ENCODE results near the gene CHST6.

DNA sequence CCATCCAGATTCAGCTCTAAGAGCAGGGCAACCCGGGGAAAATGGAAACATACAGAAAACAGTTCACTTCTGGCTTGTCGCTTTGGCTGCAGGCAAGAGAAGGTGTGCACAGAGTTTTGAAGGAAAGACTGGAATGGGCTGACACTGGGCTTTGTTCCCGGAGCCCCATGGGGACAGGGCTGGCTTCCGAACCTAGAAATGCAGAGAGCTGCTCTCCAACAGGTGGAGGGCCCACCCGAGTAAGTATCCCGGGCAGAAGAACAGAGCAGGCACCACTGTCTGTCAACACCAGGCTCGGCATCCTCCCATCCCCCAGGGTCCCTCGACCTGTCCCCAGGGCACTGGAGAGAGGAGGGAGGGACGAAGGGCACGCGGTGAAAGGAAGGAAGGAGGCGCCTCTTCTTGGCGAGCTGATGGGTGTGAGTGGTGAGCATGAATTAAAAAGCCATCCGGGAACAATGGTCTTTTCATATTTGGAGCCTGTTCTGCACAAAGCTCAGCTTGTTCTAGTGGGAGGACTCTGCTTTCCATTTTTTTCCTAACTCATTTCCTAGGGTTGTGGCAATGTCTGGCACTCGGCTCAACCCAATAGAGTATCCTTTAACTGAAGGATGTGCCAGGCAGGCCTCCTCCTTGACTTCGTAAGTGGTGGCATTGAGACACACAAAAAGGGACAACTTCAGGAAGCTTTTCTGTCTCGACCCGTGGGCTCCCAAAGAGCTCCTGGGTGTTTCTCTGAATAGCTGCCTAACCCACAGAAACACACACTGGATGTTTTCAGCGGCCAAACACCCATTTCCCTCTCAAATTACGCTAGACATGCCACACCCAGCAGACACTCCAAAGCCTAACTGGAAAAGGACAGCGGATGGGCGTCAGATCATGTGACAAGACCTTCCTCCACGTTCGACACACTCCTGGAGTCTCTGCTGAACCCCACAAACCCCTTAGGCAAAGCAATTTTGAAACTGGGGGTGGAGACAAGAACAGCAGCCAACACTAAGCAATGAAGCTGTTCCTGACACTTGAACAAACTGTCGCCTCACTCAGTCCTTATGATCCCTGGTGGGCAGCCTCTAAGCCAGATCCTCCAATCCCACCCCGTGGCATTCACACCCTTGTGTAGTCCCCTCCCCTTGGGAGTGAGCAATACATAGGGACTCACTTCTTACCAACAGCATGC lies 47.6 kb downstream of the ZFHX3 start:
- RRBS: 48% methylated on average over 4 of the region's 26 CpGs

GRCh38 chr16:73027577-73028011 lies 20.3 kb downstream of the ZFHX3 start:
- RRBS: 85% methylated on average over 4 of the region's 7 CpGs

GRCh38 chr16:73082568-73082970 lies 34.6 kb upstream of the ZFHX3 start:
- RRBS: no CpG with 5 or more reads among the region's 4 CpGs

GRCh38 chr16:73171939-73172973 lies 124.3 kb upstream of the ZFHX3 start:
- RRBS: 98% methylated on average over 4 of the region's 33 CpGs

- RRBS: no CpG with 5 or more reads among the region's 14 CpGs
Measured at GRCh38 chr16:74398405-74398955, 22.4 kb downstream of the NPIPB15 start.

DNA sequence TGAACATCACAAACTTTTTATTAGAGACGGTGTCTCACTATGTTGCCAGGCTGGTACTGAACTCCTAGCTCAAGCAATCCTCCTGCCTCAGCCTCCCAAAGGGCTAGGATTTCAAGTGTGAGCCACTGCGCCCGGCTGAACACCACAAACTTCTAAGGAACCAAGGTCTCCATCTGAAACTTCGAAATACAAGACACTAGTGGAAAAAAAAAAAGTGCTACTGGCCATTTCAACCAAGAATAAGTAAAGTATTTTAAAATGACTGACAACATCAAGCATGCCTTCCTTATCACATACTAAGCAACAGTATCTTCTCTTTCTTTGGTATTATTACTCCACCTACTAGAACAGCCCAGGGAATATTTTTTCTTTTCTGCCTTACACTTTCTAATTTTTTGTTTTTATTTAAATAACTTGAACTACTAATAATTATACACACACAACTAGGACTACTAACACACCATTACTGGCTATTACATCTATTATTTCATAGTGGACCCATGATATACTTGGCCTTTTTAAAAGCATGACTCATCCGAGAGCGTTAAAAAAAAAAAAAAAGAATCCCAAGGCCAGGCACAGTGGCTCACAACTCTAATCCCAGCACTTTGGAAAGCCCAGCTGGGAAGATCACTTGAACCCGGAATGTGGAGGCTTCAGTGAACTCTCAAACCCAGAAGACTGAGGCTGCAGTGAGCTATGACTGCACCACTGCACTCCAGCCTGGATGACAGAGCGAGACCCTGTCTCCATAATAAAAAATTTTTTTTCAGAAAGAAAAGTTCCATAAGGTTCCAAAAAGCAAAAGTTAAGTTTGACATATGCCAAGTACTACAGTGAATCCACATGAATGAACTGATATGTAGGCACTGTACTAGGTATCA lies 3.2 kb downstream of the GLG1 start:
- RRBS: no CpG with 5 or more reads among the region's 8 CpGs

GRCh38 chr16:74607335-74607830 lies 469 bp upstream of the GLG1 start:
- RRBS: 3% methylated on average over 2 of the region's 10 CpGs

DNA sequence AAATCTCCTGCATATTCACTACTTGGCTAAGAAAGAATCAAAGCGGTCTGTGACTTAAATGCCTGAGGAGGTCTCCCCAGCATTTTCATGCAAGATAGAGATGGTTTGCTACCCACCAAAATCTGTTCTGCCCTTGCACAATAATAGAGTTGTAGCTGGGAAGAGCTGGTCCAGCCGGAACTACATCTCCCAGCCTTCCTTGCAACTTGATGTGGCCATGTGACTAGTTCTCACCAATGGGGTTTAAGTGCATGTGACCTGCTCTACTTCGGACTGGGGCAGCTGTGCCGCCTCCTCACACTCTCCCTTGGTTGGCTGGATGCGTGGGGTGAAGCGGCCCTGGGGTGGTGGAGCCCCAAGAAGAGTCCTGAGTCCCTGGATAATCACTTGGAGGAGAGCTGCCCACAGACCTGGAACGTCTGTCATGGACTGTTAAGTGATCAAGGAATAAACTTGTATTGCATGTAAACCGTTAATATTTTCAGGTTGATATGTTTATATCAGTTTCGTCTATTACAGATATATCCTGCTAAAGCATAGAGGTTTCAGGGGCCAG lies 4.8 kb downstream of the MLKL start:
- RRBS: no CpG with 5 or more reads among the region's 9 CpGs

DNA sequence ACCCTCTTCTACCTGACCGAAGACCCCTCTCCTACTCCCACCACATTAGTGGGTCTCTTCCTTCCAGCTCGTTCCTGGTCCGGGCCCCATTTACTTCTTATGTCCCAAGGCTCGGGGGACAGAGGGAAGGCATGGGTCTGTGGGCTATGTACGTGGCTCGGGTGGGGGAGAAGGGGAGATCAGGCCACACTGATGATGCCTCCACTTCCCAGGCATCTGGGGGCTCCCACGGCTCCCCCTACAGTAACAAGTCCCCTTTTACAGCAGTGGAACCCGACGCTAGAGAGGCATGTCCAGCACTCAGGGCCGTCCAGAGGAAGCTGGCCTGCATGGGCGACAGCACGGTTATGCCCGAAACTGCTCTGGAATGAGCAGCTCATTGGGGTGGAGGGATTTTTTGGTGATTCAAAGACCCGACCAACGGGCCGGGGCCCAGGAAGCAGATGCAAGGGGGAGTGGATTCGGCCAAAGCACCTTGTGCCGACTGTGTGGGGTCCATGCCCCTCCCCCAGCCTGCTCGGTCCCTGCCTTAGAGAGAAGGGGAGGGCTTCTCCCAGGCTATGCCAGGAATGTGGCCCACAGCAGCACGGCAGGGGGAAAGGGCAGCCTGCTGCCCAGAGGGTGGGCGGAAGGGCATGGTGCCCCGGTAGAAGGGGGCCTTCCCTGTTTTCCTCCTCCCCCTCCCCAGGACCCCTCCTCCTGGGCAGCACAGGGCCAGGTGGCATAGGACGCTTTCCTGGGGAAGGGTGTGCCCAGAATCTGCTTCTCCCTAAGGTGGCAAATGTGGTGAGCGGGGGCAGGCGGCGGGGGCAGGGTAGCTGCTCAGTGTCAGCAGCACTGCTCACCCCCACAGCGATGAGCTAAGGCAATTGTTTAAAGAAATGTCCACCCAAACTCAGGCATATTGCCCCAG lies 33.6 kb upstream of the MLKL start:
- RRBS: no CpG with 5 or more reads among the region's 27 CpGs

DNA sequence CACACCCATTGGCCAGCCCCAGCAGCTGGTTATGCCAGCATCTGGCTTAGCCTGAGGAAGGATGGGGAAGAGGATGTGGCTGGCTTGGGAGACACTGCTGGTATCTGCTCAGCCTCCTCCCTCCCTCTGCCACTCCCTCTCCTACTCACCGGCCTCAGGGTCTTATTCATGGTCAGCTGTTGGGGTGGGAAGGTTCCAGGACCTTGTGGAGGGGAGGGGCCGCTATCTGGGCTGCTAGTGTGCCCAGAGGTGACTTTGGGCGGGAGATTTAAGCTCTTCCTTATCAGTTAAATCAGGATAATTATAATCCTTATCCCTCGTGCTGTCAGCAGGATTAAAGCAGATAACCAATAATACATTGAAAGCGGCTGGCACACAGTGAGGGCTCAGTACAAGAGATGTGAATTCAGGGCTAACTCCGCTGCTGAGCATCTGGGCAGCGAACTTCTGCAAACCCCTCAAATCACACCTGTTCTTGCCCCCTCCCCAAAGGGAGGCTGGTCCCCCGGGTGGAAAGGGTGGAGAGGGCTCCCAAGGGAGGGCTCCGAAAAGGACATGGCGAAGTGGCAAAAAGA lies 36.1 kb upstream of the MLKL start:
- RRBS: no CpG with 5 or more reads among the region's 10 CpGs

DNA sequence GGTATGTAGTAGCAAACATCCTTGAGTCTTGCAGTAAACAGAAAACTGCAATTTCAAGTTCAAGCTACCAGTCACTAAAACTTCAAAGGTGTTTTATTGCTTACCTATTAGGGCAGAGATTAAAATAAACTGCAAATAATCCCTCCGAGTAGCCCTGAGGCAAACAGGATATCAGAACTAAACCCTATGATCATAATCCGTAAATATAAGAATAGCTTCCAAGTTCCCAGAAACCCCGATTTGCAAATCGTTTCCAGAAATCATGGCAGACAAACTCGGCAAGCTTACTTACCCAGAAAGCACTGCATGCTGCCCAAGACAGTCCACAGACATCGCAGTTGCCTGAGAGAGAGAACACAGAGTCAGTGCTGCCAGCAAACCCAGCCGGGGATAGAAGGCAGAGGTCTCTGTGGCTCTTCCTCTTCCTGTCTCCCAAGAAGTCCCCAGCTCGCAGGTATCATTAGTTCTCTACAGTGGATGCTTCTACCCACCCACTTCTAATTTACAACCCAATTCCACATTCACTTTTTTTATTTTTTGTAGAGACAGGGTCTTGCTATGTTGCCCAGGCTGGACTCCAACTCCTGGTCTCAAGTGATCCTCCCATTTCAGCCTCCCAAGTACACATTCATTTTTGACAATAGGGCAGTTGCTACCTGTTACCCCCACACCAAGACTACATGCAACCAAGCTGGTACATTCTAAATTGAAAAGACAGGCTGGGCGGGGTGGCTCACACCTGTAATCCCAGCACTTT lies 19.3 kb downstream of the WDR59 start:
- RRBS: no CpG with 5 or more reads among the region's 9 CpGs

DNA sequence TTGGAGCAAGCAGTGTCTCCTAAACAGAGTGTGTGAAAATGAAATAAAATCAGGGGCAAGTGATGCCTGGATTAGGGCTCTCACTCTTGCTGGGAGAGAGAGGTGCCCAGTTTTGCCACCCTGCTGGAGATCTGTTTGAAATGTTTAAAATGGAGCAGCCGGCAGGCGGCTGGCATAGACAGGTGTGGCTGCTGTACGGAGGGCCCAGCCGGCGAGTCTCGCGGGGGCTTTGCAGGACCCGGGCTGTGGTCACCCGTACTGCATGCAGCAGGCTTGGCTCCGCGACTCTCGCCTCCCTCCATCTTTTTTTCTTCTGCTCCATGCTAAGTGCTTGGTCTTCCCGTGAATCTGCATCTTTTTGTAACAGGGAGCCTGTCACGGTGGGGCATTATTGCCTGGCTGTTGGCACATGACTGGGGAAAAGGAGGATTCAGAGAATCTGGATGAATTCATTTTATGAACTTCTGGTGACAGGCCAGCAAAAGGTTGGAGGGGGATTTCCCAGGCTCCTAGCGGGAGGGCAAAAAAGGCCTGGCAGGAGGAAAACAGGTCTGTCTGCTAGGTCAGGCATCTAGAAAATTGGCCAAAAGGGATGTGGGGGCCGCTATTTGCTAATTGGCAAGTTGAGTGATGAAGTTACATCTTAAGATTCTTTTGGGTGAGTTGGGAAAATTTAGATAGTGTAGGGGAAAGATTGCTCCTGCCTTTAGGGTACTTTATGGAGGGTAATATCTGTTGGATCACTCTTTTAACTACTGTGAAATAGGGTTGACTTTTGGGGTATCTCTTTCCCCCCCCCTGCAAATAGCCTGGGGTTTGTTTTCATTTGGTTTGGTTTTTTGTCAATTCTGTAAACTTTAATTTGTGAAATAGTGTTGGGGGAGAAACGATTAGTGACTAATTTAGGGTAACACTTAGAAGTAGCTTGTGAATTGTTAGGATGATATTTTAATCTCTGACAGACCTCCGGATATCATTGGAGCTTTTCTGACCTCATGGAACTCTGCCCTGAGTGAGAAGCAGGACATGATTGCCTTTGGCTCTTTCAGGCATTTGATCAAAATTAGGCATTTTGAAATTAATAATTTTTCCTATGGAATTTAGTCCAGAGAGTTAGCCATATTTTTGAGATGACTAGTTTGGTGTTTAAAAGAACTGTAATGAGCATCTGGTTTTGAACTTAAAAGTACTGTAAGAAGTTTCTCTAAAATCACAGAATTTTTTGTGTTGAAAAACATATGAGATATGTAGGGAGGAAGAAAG lies 2.1 kb downstream of the ZNRF1 start:
- RRBS: 10% methylated on average over 4 of the region's 18 CpGs

DNA sequence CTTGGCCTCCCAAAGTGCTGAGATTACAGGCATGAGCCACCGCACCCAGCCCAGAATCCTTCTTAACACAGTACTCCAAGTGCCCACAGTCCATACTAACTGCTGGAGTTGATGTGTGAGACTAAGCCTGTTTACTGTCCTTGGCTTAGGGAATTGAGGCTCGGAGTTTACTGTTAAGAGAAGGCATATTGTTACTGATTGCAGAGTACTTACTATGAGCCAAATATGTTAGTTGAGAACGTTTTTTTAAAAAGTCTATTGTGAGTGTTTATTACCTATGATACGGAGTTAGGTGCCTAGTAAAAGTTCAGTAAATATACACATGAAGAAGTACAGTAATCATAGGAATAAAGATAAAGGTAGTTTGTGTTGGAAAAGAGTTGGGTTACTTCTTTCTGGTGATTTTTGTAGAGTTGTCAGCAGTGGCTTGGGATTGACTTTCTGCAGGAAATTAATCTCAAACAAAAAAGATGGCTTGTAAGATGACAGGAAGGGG lies 25.3 kb downstream of the ZNRF1 start:
- RRBS: no CpG with 5 or more reads among the region's 4 CpGs

GRCh38 chr16:75074793-75076217 lies 41.3 kb downstream of the LDHD start:
- RRBS: no CpG with 5 or more reads among the region's 15 CpGs

DNA sequence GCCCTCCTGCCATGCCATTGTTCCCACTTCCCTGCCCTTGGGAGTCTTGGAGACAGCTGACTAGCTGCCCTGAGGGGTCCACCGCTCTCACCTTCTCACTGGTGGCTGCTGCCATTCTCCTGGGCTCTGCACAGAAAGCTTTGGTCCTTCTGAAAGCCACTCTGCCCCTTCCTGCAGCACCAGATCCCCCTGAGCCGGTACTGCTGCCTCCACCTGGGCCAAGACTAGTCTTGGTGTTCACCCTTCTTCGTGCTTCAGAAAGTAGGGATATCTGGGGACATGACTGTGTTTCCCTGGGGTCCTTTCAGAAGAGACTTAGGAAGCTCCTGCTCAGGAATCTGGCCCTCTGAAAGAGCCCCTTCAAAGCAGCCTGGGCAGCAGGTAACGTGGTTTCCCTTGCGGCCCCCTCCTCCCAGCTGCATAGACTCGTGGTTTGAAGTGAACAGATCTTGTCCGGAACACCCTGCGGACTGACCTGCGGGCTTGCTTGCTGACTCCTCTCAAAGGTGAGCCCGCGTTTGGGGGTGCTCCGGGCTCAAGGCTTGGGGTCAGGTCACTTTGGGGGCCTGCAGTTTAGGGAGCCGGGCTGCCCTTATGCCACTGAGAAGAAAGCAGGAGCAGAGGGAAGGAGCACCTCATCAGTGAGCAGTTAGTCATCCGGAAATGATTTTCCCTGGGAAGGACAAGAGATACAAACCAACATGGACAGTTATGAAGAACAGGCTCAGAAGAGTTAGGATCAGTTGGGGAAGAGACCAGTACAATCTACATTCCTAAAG lies 10.3 kb downstream of the LDHD start:
- RRBS: 94% methylated on average over 8 of the region's 14 CpGs

GRCh38 chr16:75237999-75238987 lies 13.1 kb downstream of the BCAR1 start:
- RRBS: no CpG with 5 or more reads among the region's 29 CpGs

DNA sequence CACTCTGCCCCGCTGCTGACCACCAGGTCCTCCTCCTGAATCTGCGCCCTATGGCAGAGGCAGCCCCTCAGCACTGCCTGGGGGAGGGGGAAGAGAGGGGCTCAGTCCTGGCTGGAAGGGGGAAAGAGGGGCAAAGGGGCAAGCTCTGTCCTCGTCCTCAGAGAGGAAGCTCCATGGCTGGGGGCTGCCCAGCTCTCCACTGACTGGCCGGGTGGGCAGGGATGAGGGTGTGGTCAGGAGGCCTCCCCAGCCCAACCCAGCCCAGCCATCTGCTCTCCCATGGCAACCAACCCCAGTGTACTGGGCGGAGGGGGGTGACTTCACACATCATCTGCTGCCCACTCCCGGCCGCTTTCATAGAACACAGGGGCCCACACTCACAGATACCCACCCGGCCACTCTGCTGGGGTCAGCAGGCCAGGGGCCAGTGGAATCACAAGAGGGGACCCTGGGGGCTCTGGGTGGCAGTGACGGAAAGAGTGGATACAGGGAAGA lies 5.6 kb upstream of the BCAR1 start:
- RRBS: no CpG with 5 or more reads among the region's 9 CpGs

DNA sequence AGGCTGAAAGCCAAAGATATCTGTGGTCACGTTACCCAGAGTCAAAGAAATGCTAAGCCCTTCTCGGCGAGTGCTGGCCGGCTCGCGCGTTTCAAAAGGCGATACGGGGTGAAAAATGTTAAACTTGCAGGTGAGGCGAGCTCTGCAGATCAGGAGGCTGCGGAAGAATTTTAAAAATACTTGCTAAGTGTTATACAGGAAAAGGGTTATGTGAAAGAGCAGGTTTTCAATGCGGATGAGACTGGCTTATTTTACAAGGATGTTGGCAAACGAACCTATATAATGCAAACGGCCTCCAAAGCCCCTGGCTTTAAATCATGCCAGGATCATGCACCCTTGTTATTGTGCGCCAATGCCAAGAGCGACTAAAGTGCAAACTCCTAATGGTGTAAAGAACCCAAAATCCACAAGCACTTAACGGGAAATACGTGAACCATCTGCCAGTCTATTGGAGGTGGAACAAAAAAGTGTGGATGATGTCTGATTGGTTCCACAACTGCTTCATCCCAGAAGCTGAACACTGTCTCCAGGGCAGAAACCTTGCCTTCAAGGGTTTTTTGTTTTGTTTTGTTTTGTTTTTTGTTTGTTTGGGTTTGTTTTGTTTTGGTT lies 1.1 kb upstream of the CFDP1 start:
- RRBS: no CpG with 5 or more reads among the region's 18 CpGs

GRCh38 chr16:75477654-75478352 lies 13.3 kb upstream of the TMEM170A start:
- RRBS: no CpG with 5 or more reads among the region's 3 CpGs

- RRBS: 6% methylated on average over 19 of the region's 77 CpGs
Measured at GRCh38 chr16:75494477-75495777, at the start of gene CHST6. Gene CHST6 (minus strand): TSS chr16:75495441.